ENCODE measurements around a stretch of chr13.

DNA sequence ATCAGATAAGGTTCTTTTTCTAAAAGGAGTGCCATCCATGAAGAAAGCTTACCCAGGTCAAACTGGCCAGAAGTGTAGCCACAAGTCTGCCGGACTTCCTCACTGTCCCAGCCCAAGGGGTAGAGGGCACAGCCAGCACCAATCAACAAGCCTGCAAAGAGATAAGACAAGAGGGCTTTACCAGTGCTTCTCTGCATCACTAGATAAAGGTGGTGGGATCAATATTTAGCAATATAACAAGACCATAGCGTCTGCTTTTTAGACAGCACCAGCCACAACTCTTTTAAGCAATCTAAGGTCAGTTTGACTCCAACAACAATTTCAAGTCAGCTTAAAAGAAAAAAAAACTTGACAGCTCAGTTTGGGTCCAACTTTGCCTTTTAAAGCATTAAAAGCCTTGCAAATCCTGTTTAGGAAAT, 224.6 kb downstream of the LHFPL6 start:
- PRO-cap: no peak

DNA sequence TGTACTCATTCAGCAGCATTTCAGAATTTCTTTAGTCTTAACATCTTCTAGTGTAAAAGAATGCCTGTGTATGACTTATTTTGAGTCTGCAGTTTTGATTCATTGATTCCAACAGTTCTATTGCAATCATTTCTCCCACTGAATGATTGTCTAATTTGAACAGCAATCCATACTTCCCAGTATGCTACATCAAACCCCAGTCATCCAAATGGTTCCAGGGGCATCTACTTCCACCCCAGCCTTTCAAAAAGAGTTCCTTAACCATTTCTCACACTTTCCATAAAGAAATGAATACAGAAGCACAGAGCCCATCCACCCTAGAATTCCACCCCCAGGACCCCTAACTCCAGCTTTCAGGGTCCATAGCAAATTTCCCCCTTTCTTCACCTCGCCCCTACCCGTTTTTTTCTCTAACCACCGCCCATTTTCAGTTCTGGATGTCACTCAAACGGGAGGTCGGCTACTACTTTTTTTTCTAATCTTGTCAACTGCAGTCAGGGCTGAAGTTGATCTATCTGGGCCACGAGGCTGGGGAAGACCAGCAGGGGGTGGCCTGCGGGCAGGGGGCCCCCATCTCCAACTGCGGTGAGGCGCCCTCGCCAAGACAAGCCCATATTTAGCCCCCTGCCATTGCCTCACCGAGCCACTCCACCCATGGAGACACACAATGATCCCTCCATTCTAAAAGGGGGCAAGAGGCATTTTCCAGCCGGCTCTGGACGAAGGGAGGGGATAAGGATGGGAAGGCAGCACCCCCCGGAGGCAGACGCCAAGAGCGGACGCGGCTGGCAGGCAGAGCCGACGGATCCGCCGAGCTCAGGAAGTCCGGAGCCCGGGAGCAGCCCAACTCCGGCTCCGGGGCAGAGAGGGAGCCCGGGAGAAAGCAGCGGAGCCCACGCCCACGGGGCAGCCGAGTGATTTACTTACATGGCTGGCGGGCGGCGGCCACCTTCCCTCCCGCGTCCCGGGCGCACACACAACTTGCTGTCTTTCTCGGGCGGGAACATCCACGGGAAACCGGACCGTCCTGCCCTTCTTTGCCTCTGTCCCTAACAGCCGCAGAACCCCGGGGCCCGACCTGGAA, 695 bp downstream of the LHFPL6 start:
- PRO-cap: unidirectional peak, plus-strand start at position 841 of the sequence

DNA sequence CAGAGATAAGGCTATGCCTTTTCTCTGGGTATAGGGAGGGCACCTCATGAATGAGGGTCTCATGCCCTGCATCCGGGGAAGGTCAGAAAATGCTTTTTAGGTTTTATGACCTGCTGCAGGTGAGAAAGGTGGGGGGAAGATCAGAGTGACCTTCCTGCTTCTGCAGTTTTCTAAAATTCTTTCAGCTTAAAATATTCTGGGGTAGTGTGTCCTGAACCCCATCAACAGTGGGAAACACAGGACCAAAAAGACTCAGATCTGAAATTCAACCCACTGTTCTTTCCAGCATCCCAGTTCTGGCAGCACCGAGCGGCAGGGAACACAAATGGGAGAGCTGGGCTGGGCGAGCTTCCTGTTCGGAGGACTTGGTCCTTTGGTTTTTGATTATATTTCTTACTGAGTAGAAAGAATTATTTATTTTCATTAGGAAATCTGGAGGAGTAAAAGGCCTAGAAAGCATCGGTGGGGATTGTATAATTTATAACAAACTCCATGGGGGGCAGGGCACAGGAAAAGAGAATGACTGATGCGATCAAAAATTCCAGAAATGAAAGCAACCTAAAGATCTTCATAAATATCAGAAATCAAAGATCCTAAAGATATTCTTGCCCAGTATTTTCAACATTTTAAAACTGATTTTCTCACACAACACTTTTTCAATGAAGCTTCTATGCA, 239.1 kb downstream of the COG6 start:
- PRO-cap: no peak

GRCh38 chr13:40069139-40069698, 413.8 kb downstream of the COG6 start:
- PRO-cap: no peak

DNA sequence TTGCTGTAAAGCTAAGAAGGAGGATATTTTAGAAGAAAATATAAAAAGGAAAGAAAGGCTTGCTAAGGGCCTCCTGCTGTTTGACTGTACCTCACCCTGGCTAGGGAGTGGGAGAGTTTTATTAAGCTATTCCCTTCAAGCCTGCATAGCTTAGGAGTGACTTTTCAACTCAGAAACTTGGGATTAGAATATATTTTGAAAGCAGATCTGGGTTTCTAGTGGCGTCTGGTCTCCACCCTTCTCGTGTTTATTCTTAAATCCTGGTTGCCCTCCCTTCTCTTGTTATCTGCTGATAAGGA, 460.0 kb downstream of the COG6 start:
- PRO-cap: no peak

DNA sequence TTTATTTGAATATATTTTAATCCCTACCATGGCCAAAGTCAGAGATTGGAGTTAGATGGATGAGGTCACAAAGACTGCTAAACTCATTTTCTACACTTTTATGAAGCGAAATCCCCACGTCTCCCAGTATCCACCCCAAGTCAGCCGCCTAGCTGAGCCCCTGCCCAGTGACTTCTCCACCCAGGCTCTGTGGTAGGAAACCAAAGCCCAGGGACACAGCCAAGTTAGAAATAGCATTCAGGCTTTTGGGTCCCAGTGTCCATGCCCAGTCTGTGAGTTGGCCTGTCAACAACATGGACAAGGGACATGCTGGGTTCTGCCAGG, 474.0 kb downstream of the FOXO1 start:
- PRO-cap: no peak

- PRO-cap: no peak
These were observed 472.3 kb downstream of the FOXO1 start for GRCh38 chr13:40193807-40194845.

DNA sequence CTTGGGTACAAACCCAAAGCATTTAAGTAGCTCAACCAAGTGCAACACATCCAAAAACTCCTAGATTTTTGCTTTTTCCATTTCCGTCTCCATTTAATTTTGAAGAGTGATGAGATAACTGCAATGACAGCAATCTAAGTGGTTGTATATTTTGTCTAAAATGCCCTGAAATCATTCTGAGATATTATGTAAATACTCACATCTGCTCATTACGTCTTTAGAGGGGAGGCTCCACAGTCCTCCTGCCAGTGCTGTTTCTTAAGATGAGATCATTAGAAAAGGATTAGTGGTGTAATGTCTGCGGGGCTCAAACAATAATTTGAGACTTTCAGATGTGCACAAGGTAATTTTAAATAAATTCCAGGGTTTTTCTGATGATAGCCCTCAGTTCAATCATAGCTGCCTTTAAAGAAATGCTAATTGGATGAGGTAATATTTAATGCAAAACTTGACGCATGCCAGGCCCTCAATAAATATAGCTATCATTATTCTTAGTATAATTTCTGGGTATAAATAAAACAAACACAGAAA, 437.9 kb downstream of the FOXO1 start:
- PRO-cap: no peak

DNA sequence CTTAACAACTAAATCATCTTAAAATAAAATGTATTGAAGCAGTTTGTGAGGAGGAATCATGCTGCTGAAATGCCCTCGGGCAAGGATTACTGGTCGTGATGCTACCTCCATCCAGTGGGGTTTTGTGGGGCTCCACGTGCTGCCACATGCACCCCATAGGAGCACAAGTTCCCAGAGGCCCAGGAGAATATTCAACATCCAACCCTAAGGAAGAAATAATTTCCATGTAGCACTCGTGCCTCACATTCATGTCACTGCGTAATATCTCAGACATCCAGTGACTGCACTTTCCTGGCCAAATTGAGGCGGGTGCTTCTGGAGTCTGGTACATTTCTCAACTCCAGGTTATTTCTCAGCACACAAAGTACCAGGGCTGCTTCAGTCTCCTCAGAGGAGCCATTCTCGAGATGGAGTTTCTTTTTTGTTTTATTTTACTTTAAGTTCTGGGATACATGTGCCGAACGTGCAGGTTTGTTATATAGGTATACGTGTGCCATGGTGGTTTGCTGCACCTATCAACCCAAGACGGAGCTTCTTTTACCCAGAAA, 429.7 kb downstream of the FOXO1 start:
- PRO-cap: no peak

GRCh38 chr13:40496426-40496859, 170.0 kb downstream of the FOXO1 start:
- PRO-cap: no peak

DNA sequence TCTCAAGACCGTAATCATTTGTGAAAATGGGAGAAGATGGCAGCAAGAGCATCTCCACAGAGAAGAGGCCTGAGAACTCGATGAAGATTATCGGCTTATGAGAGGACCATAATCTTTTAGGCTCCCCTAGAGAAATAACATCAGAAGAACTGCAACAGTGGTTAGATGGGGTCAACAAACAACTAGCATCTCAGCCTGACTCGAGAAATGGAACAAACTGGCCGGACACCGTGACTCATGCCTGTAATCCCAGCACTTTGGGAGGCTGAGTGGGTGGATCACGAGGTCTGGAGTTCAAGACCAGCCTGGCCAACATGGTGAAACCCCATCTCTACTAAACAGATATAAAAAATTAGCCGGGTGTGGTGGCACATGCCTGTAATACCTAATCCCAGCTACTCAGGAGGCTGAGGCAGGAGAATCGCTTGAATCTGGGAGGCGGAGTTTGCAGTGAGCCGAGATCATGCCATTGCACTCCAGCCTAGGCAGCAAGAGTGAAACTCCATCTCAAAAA, 47.6 kb downstream of the FOXO1 start:
- PRO-cap: no peak

DNA sequence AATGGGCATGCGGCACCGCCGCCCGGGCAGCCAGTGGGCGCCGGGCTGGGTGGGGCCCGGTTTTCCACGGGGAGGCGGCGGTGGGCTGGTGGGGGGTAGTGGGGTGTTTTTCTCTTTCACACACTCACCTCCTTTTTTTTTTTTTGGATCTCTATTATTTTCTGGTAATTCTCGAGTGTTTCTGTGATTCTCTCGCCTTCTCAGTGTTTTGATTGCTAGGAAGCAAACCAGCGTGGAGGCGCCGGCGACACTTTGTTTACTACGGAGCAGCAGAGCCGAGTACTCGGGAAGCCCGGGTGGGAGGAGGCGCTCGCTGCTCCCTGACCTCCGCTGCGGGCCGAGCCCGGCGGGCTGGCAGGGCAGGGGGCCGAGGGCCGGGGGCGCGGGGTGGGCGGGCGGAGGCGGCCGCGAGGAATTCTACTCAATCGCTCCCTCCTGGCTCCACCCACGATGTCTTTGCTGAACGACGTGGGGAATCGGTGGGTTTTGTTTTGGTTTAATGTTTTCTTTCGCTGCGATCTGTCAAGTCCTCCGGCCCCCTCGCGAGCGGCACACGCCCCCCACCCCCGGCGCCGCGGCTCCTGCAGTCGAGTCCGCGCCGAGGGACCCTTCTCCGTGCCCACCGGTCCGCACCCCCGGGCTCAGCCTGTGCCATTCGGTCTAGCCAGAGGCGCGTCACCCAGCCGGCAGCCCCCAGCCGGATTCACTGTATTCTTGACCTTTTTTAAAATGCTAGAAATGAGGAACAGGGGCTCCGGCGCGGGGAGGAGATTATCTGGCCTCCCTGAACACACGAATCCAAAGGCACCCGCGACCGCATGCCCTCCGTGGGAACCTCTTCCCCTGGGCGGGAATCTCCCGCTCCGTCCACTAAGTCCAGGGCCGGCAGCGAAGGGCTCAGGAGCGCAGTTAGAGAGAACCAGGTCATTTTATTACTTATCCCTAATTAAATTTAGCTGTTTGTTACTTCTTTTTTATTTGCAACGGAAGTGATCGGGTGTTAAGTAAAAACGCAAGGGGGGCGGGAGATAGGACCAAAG, 587 bp upstream of the FOXO1 start:
- PRO-cap: bidirectional peak, plus-strand start at position 33 of the sequence, minus-strand start outside the sequence; unidirectional peak, plus-strand start at position 286 of the sequence; bidirectional peak, plus-strand start at position 323 of the sequence, minus-strand start at position 332 of the sequence; unidirectional peak, minus-strand start at position 708 of the sequence; unidirectional peak, minus-strand start at position 800 of the sequence

DNA sequence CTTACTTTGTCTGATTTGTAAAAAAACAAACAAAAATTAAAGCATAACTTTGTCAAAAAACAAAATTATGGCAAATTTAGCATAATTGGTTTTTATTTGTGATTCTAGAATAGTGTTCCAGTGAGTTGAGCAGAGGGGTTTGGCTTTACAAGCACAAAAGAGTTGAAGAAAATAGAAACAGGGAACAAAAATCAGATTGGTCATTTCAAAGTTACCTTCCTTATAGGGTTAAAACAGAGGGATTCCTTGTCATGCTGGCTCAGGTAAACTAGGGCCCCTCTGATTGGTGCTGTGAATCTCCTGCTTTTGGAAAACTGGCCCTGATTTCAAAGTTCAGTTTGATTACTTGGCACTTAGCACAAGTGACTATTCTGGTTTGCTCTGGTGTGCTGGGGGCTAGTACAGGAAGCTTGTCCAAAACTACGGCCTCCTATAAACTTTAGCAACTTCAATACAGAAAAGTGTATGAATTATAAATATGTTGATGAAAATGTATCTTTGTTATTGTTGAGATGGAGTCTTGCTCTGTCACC, 1.8 kb upstream of the MRPS31 start:
- PRO-cap: no peak

GRCh38 chr13:40788692-40789102, 714 bp upstream of the SLC25A15 start:
- PRO-cap: no peak

GRCh38 chr13:40917208-40918015, 101.7 kb downstream of the ELF1 start:
- PRO-cap: no peak

DNA sequence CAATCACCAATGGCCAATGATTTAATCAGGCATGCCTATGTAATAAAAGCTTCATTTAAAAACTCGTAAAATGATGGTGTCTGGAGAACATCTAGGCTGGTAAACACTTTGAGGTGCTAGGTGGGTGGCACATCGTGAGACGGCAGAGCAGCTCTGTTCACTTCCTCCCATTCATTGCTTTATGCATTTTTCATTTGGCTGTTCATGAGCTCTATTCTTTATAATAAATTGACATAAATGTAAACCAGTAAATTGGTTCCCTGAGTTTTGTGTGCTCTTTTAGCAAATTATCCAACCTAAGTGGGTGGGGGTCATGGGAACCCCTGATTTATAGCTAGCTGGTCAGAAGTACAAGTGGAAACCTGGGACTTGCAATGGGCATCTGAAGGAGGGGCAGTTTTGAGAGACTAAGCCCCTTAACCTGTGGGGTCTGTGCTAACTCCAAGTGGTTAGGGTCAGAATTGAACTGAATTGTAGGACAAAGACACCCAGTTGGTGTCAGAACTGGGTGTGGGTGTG, 90.0 kb downstream of the ELF1 start:
- PRO-cap: no peak

DNA sequence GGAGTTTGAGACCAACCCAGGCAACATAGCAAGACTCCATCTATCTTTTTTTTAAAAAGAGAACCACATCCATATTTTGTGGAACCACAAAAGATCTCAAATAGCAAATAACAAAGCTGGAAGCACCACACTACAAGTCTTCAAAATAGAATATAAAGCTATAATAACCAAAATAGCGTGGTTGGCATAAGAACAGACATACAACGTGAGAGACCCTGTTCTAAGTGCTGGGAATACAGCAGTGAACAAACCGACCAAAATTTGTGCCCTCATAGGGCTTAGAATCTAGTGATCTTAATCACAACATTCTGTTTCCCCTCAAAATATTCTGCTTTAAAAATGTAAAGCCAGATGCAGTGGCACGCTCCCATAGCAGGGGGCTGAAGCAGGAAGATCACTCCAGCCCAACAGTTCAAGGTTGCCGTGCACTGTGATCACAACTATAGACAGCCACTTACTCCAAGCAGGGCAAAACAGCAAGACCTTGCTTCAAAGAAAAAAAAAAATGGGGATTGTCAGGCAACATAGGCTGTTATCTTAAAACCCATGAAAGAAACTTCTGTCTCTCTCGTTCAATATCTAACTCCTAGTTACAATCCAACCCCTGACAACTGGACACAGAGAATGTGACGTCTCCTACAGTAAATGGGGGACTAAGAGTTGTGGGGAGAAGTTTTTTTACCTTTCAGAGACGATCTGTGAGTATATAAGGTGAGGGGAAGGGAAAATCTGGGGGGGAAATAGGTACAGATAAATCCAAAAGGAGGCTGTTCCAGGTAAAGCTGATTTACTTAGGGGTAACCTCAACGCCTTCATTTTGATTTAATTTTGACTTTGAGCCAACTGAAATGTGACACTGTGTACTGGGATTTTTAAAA, 17.5 kb downstream of the ELF1 start:
- PRO-cap: no peak

DNA sequence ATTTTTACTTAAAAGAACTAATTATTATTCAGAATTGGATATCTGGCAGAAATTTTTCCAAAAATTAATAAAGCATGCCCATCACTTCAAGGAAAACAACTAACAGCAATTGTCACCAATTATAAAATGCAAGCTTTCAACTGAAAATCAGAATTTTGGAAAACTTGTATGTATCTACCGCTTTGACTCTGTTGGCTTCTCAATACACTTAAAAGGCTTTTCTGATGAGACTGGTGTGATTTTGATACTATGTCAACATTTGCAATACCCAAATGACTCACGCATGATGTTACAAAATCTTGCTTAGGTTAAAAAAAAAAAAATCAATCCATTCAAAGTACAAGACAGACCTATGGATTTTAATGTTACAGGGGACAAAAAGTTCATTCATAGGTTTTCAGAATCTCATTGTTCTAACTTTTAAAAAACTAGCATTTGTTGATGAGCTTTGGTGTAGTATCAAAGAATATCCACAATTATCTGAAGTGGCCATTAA, 10.8 kb downstream of the ELF1 start:
- PRO-cap: no peak

- PRO-cap: no peak
These were observed 15.8 kb upstream of the ELF1 start for GRCh38 chr13:41034876-41035371.

DNA sequence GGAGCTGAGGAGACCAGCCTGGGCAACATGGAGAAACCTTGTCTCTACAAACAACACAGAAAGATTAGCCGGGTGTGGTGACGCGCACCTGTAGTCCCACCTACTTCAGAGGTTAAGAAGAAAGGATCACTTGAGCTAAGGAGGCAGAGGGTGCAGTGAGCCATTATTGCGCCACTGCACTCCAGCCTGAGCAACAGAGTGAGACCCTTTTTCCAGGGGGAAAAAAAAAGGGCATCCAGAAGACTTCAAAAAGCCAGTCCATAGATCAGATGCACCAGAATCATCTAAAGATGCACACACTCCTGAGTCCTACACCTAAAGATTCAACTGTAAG, 19.9 kb upstream of the WBP4 start:
- PRO-cap: no peak